Pericardium fibroblast (primary cell): ENCODE measurements around a stretch of chr9.

GRCh38 chr9:121113228-121113915 lies 38.6 kb downstream of the CNTRL start:
- RAMPAGE, long total RNA, result no peak

- RAMPAGE, long total RNA, result no peak
Measured at GRCh38 chr9:121161788-121162604, 39.7 kb downstream of the RAB14 start.

- RAMPAGE, long total RNA, result no peak
Measured at GRCh38 chr9:121240213-121240827, 27.6 kb upstream of the GSN start.

GRCh38 chr9:121260934-121261577 lies 6.9 kb upstream of the GSN start:
- RAMPAGE, long total RNA, result no peak

GRCh38 chr9:121285797-121286291 lies 17.9 kb downstream of the GSN start:
- RAMPAGE, long total RNA, result no peak

DNA sequence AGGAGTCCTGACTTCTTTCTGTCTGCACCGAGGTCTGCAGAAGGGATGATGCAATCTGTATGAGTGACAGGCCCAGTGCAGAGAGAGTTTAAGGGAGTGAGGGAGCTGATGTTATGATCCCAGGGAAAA lies 21.8 kb downstream of the GSN start:
- RAMPAGE, long total RNA, result no peak

GRCh38 chr9:121305517-121306216 lies 37.7 kb downstream of the GSN start:
- RAMPAGE, long total RNA, result no peak

DNA sequence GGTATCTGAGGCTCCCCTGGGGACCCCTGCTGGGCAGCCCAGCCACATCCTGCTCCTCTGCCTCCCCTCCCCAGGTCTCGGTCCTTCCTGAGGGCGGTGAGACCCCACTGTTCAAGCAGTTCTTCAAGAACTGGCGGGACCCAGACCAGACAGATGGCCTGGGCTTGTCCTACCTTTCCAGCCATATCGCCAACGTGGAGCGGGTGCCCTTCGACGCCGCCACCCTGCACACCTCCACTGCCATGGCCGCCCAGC lies 50.6 kb downstream of the GSN start:
- RAMPAGE, long total RNA, result no peak

DNA sequence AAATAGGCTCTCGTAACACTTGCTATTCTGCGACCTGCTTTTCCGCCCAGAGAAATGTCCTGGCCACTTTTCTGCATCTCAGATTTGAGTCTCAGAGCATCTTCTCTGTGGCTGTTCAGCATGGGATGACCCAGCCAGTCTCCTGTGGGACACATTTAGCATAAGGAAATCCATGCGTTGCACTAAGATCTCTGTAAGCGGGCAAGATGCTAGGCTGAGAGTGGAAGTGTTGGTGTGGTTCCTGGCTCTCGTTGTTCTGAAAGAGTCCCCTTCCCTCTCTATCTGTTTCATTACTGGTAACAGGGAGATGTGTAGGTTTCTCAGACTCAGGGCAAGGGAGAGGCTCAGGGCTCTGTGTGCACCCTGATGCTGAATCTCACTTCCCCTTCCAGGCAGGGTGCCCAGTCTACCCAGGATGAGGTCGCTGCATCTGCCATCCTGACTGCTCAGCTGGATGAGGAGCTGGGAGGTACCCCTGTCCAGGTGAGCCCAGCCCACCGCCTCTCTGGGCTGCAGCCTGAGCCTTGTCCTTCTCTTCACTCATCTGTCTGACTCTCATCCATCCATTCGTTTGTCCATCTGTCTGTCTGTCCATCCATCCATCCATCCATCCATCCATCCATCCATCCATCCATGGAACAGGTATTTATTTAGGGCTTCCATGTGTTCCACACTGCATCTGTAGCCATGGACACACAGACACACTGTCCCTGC lies 45.7 kb downstream of the STOM start:
- RAMPAGE, long total RNA, result no peak

DNA sequence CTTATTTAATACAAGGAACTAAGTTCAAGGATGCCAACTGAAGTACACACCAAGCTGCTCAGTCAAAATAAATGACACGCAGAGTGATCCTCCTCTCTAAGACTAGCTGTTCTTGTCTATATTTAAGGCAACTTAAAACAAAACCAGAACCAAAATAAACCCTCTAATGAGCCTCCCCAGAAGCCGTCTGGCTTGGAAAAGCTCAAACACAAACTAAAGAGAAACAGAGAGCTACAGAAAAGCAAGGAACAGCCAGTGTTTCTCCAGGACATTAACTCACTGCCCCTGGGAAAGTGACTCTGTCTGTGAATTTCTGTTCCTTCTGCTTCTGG lies 15.0 kb downstream of the GGTA1 start:
- RAMPAGE, long total RNA, result no peak

DNA sequence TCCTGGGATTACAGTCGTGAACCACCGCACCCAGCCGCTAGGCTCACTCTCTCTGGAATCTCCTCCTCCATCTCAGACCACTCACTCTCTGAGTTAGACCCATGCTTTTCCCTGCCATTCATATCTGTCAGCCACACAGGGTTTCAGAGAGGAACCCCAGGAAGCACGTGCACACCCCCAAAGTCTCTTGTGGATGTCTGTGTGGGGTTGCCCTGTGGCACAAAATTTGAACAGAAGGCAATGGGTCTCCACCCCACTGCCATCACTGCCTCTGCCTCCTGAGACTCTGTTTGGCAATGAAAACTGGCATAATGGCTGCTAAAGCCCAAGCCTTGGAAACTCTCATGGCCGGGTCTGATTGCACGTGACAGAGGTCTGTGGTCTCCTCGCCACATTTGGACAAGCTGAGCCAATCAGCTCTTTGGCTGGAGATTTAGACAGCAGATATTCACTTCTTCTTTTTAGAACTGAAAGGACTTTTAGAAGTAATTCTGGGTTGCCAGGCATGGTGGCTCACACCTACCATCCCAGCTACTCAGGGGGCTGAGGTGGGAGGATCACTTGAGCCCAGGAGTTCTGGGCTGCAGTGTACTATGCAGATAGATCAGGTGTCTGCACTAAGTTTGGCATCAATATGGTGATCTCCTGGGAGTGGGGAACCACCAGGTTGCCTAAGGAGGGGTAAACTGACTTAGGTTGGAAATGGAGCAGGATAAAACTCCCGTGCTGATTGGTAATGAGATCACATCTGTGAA lies 5.4 kb downstream of the GGTA1 start:
- RAMPAGE, long total RNA, result no peak

- RAMPAGE, long total RNA, result no peak
Measured at GRCh38 chr9:121498333-121499193, 1.1 kb downstream of the GGTA1 start.

DNA sequence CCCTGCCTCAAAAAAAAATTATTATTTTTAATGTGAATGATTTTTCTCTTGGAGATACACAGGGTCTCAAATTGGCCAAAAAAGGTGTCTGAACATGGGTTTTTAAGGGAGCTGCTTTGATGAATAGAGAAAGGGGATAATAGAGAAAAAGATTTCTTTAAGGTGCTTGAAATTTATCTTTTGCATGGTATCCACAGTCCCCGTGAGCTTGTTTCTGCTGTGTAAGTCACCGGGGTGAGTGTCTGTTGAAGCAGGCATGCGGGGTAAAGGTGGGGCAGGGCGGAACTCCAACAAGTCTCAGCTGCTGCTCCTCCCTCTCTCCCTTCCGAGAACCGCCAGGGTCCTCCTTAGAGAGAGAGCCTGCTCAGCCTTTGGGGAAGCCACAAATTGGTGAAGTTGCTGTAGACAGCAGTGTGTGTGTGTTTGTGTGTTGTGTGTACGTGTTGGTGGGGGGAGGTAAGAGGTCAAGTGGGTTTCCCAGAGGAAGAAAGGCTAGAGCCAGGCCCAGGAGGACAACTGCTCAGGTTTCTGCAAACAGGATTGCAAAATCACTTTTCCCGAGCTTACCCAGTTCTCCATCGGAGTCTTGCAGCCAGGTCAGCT lies 39.0 kb upstream of the DAB2IP start:
- RAMPAGE, long total RNA, result no peak

DNA sequence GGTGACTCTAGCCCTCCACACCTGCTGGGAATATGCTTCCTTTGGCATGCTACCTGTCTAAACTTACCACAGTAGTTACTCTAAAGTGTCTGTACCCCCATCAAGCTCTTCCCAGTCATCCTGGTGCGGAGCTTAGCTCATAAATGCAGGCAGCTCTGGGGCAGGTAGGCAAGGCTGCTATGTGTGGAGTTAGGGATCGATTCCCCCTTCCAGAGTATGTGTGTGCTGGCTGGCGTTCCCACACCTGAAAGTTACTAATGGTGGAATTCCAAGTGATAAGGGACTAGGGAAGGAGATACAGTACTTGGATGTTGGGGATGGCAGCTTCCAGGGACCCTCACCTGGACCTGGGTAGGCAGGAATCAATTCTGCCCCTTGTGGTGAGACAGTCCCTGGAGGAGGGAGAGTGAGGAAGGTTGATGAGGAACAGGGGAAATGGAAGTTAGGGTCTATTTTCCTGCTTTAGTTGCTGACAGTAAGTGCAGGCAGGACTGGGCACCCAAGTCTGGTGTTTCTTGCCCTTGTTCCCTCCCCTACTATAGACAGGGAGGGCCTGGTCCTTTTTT lies 51.5 kb downstream of the DAB2IP start:
- RAMPAGE, long total RNA, result no peak

GRCh38 chr9:121723934-121724550 lies 72.6 kb downstream of the DAB2IP start:
- RAMPAGE, long total RNA, result no peak

- RAMPAGE, long total RNA, result no peak
Measured at GRCh38 chr9:121735733-121736098, 84.3 kb downstream of the DAB2IP start.

GRCh38 chr9:121852626-121853347 lies 201.4 kb downstream of the DAB2IP start:
- RAMPAGE, long total RNA, result no peak

DNA sequence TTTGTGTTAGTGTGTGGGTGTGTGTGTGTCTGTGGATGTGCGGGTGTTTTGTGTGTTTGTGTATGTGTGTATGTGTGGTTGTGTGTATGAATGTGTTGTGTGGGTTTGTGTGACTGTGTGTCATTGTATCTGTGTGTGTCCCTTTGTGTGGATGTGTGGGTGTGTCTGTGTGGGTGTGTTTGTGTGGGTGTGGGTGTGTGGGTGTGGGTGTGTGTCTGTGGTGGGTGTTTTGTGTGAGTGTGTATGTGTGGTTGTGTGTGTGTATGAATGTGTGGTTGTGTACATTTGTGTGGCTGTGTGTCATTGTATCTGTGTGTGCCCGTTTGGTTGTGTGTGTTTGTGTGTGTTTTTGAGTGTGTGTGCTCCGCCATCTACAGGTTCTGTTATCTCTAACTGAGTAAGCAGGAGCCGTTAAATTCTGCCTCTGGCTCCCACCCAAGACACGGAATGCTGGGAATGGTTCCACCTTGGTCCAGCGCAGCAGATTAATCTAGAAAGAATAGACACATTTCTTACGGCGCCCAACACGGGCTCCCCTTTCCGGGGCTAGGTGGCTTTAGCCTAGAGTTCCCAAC lies 197.3 kb downstream of the TTLL11 start:
- RAMPAGE, long total RNA, result no peak

- RAMPAGE, long total RNA, result no peak
Measured at GRCh38 chr9:122001249-122001485, 91.9 kb downstream of the TTLL11 start.

DNA sequence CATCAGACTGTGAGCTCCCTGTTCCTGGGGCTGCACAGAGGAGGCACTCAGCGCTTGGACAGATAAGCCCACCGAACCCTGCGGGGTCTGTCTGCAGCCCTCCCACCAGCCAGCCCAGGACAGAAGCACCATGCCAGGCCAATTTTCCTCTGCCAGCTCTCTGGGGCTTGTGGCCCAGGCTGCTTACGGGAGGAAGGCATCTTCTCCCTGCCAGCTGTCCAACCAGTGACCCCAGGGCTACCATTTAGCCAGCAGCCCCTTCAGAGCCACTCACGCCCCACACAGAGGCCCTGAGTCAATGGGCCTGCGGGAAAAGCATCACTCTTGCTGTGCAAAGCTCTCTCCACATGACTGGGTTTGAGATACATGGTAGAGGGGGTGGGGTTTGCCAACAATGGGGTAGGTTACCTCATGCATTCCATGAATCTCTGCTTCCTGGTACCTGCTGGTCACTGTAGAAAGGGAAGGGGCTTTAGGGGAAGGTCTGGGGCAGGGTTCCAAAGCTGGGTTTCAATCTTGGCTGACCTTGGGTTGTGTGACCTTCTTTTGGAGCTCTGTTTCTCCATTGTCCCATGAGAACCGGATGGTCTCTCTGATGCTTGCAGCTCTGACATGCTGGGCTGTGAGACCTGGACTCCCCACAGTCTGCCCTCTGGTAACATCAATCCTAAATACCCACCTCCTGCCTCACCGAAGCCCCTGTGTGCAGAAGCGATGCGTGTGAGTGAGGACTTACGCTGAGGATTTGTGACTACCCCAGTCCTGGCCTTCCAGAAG lies 22.9 kb upstream of the TTLL11 start:
- RAMPAGE, long total RNA, result no peak